Skin of body (tissue), 2 donors: ENCODE measurements around a stretch of chr14.

GRCh38 chr14:56225413-56226106 is 107.3 kb downstream of the PELI2 start:
- RAMPAGE, long total RNA, result no peak

DNA sequence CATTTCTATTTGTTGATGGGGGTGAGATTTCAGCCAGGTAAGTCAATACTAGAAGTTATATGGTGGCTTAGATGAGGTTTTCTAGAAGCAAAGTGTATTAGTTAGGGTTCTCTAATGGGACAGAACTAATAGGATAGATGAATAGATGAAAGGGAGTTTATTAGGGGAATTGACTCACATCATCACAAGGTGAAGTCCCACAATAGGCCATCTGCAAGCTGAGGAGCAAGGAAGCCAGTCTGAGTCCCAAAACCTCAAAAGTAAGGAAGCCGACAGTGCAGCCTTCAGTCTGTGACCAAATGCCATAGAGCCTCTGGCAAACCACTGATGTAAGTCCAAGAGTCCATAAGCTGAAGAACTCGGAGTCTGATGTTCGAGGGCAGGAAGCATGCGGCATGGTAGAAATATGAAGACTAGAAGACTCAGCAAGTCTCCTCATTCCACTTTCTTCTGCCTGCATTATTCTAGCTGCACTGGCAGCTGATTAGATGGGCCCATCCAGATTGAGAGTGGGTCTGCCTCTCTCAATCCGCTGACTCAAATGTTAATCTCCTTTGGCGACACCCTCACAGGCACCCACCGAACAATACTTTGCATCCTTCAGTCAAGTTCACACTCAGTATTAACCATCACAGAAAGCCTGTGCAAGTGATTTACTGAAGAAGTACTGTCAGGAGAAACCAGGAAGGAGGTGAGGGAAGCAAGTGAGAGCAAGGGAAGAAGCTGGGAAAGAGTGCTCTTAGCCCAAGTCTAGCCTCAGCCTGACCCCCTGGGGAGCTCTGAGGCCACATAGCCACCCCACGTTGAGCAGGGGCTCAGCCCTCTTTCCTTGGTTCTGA is 132.2 kb downstream of the PELI2 start:
- RAMPAGE, long total RNA, result no peak

DNA sequence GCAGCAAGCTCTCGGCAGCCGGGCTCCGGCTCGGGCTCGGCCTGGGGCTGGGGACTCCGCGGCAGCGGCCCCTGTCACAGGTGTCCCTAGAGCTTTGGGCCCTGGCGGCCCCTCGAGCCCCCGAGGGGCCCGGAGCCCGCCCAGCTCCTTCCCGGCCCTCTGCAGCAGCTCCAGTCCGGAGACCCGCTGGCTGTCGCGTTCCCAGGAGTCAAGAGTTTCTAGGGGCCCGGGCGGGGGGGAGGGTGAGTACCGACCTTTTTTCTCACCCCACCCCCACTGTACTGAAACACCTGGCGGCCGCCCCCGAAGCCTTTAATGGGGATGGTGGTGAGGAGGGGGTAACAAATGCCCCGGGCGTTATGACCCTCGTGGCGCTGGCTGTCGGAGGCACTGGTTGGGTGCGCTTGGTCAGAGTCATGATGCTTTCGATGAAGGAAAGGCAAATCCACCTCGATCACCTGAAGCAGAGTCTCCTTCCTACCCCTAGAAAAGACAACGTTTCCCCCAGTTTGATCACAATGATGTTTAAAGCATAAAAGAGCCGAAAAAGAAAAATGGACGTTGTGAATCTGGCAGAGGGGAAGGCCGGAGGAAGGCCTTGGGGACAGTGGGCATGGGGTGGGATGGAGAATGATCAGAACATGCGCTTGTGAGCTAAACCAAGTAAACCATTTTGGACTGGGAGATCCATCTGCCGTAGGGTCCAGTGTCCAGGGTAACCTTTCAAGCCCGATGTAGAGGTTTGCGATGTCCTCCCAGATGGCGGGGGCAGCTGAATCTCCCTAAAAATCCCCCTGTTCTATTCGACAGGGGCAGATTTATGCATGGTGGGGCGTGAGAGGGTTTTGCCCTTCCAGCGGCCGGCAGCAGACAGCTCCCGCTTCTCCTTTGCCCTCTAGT is 2.0 kb upstream of the OTX2 start:
- RAMPAGE, long total RNA, result no peak

- RAMPAGE, long total RNA, result no peak
Observed at GRCh38 chr14:56816541-56817107, 6.3 kb upstream of the OTX2 start.

- RAMPAGE, long total RNA, result no peak
Observed at GRCh38 chr14:58346973-58347296, 48.6 kb downstream of the ARID4A start.

- RAMPAGE, long total RNA, result no peak
Observed at GRCh38 chr14:59161571-59162371, 26.7 kb upstream of the DAAM1 start.

DNA sequence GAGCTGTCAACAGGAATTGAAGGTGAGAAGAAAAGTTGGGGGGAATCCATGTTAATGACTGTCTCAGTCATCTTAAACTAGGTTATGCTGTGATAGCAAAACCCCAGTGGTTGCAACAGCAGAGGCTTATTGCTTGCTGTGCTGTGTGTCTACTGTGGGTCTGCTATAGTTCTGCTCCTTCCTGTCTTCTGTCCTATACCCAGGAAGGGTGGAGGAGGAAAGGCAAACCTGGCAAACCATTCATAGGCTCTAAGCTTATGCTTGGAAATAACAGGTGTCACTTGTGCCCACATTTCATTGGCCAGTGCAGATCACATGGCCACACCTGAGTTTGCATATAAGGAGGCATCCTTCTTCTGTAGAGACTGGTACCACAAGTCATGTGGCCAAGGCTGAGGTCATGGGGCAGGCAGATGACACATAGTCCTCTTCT is 77.1 kb downstream of the DAAM1 start:
- RAMPAGE, long total RNA, result no peak

- RAMPAGE, long total RNA, result no peak
Observed at GRCh38 chr14:59273879-59274220, 85.4 kb downstream of the DAAM1 start.

GRCh38 chr14:59356858-59357292 is 108.3 kb downstream of the GPR135 start:
- RAMPAGE, long total RNA, result no peak

DNA sequence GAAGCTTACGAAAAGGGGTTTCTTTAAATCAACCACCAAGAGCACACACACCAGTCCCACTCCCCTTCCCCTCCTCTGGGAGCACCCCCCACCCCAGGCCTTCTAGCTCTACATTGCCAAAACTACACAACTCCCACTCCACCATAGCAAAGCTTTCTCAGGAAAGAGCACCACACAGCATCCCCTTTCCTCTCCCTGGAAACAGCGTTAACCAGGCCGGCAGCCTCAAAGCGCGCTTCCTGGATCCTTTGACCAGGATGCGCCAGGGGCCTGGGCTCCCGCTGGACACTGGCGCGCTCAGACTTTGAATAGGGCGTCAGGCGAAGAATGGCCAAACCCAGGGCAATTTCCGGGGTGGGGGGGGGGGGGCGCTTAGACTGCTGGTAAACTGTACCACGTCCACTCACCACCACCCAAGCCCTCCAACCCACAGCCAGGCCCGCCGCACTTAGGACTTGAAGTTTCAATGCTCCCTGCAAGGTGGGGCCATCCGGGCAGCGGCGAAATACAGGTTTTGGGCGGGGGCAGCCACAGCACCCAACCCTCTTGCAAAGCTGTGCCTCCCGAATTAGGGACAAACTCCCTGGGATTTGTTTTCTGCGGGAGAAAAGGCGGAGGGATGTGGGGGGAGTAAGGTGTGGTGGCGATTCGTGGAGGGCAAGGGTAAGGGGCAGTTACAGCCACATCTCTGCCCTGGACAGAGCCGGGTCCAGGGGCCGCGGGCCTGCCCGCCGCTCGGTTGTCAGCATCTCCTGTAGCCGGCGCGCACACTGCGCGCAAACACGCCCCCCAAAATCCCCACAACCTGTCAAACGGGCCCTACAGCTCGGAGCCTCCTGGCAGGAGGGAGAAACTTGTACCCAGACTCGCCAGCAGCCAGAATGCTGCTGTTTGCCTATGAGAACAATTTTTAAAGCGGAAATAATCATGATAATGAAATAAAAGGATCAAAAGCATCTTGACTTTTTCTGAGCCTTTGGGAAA is 1.1 kb downstream of the RTN1 start:
- RAMPAGE, long total RNA, result no peak

DNA sequence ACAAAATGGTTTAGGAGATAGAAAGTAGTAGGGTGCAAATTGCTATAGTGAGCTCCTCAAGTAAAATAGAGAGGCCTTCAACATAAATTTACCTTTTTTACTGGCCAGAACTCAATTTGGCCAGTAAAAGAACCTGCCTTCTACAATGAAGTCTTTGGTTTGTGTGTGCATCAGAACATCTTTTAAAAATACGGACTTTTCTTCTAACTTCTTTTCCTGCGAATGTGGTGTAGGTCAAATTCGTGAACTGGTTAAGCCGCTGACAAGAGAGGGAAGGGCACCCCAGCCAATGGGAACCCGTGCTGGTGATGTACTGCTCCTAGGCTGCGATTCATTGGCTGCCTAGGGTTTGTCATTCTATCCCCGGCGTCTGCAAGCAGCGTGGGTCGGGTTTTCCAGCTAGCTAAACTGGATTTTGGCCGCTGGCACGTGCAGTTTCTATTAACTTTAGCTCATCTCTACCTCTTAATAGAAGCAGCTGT is 1.2 kb upstream of the PPM1A start:
- RAMPAGE, long total RNA, result no peak

GRCh38 chr14:60327272-60328509 is 78.7 kb downstream of the PPM1A start:
- RAMPAGE, long total RNA, result no peak

DNA sequence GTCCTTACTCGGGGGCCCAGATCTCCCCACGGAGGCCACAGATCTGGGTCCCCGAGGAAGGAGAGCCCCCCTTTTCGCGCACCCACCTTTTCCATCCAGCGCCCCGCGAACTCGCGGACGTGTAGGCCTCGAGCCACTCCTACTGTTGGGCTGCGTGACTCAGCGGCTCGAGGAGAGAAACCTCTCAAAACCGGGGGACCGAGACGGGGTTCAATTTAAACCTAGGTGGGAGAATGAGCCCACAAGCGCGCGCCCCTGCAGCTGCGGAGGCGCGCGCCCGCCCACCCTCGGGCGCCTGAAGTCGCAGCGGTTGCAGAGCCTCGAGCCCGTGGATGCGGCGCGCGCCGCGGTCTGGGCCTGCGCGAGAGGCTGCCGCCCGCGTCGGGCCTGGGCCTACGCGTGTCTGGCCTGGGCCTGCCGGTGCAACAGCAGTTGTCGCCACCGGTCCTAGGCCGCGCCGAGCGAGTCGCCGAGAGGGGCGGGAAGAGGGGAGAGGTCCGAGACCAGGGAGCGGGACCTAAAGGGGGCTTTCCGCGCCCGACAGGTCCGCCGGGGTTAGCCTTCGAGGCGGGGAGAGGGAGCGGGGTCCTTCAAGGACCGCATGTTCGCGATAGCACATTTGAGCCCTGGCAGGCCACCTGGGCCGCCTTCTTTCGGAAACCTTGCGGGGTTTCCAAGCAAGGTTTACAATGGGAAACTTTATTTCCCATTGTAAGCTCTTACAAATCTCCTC is 6.5 kb downstream of the SIX6 start:
- RAMPAGE, long total RNA, result no peak

GRCh38 chr14:60652755-60653474 is 3.6 kb upstream of the SIX1 start:
- RAMPAGE, long total RNA, result no peak

GRCh38 chr14:61098362-61098561 is 117.2 kb downstream of the SLC38A6 start:
- RAMPAGE, long total RNA, result no peak

- RAMPAGE, long total RNA, result no peak
Observed at GRCh38 chr14:61178345-61179266, 102.5 kb downstream of the TMEM30B start.

DNA sequence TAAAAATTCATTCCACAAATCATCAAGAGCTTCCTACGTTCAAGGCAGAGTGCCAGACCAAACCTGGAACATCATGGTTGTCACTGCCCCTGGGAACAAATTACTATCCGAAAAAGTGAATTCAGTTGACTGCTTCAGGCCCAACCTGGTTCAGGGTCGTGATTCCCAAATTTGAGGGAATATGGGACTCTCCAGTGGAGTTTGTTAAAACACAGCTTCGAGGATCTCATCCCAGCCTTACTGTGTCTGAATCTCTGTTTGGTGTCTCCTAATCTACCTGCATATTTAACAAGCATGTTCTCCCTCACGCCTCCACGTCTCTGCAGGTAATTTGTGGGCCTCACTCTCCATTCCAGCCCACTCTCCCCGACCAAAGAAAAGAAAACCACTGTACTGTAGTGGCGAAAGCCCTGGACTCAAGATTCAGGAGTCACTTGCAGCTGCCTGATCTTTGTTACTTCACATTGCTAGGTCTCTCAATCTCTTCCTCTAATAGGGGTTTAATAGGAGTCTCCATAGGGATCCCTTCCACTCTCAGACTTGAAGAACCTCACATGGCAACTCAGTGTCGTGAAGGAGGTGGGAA is 1.8 kb downstream of the TMEM30B start:
- RAMPAGE, long total RNA, result no peak

DNA sequence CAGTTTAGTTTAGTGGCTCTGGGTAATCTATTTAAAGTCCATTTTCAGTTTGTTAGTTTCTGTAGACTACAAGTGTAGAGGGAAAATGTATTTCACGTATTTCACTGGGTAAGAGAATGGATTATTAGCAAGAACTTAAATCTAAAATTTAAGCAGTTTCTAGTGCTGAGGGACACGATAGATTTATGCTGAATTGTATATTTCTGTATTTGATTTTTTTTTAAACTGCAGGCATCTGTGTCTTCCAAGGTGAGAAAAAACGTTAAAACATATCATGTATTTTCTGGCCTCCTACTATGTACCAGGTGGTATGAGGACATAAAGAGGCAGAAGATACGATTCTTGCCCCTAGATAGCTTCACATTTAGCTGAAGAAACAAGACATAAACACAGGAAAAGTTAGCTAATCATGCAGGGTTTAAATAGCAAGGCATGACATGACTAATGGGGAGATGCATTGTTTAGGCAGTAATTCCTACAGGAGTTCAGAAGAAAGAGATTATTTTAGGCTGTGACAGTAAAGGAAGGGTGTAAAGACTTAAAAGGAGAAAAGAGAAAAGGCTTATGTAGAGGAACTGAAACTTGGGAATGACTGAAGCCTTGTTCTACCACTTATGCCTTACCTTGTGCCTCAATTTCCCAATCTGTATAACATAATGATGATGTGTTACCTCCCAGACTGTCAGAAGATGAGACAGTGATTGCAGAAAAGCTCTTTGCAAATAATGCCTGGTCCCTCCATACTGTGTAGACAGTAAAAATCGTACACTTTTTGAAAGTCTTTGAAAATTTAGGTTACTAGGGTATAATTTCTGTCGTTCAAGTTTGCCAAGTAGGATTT is 44.3 kb downstream of the PRKCH start:
- RAMPAGE, long total RNA, result no peak

DNA sequence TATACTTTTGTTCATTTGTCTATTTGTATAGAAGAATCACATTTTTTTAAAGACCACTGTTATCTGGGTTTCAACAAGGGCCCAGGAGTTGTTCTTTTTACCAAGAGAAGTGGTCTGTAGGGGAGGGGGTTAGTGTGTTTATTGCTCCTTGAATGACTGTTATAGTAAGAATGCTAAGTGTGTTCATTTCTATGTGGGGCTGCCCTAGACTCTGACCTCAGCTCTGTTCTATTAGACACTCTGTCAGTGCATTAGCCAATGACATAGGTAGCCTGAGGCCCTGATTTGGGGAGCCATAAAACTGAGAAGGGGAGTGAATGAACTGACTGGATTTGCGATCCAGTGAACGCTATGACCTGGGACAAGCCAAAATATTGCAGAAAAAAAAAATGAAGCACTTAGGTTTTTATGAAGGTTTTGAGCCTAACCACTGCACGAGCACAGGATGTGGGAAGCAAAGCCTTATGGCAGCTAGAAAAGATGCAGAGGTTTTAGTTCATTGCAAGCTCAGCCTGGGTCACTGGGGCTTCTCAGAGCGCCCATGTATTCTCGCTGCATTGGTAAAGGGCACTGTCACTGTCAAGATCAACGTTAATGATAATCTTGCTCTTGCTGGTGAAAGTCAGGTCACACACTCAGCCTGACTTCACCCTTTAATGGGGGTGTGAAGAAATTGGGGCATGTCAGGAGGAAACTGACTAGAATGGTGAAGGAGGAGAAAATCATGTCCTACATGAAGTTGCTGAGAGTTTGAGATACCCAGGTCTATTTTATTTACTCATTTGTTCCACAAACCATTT is 63.8 kb downstream of the PRKCH start:
- RAMPAGE, long total RNA, result no peak

DNA sequence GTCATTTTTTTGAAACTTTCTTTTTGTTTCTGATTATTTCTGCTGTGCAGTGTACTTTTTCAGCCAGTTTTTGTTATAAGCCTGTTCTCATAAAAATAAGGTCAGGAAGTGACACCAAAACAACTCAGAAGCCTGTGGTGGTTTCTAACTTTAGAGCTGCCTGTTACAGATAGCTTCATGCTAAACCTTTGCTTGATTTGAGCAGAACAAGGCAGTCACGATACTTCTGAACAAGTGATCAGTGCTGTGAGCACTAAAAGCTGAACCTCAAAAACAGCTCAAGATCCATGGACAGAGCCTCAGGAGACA is 82.0 kb downstream of the PRKCH start:
- RAMPAGE, long total RNA, result no peak